Glomerular endothelial cell (primary cell): ENCODE measurements around a stretch of chr20.

GRCh38 chr20:38863028-38863609 is 57.6 kb downstream of the PPP1R16B start:
- RAMPAGE, long total RNA = no peak

- RAMPAGE, long total RNA = no peak
These were observed 32.3 kb upstream of the FAM83D start for GRCh38 chr20:38893837-38894465.

- RAMPAGE, long total RNA = no peak
These were observed 15.9 kb downstream of the FAM83D start for GRCh38 chr20:38941755-38942812.

DNA sequence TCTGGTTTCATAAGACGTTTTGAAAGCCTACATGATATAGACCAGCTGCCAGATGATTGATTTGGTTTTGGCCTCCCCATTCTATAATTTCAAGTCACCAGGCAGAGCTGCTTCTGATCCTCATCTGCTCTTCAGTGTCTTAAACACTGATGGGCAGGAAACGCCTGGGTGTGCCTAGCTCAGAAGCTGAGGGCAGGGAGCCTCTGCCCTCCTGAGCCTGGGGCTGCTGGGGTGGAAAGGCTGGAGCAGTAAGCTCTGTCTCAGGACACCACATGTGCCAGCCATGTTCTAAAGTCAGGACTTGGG is 24.6 kb downstream of the DHX35 start:
- RAMPAGE, long total RNA = no peak

DNA sequence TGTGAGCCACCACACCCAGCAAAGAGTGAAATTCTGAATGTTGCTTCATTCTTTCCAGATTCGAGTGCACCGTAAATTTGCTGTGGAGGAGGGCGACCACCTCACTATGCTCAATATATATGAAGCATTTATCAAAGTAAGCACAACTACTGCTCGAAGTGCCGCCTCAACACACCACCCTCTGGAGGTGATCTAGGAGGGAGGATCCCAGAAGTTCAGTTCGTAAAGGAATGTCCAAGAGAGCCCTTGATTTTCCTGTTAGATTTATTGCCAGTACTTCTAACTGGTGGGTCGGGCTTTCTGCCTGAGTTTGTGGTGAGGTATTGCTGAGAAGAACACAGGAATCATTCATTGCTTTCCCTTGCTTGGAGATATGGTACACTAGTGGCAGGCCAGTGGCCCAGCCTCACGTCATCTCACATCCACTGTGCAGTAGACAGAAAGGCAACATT is 61.5 kb downstream of the DHX35 start:
- RAMPAGE, long total RNA = no peak

GRCh38 chr20:39037147-39037538 is 75.0 kb downstream of the DHX35 start:
- RAMPAGE, long total RNA = no peak

GRCh38 chr20:40274141-40274625 is 414.9 kb downstream of the MAFB start:
- RAMPAGE, long total RNA = no peak

DNA sequence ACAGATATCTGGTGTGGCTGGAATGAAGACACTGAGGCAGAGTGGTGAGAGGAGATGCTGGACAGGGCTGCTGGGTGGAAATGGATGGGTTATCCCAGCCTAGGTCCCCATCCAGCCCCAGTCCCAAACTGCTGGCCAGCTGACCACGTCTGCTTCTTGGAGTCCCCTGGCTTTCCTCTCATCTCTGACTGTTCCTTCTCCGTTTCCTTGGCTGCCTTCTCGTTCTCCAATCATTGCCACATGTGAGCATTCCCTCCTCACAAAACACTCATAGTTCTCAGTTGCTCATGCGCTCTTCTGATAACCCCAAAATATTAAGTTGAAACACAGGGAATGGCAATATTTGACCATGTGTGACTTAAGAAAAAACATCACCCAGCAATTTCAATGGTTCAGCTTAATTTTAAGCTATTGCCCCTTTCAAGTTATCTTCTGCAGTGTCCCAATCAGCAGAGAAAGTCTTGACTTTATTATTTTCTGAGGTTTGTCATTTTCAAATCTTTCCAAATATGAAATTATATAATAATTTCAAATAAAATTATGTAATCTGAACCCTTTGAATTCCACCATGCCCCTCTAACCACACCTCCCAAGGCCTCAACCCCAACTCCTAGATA is 31.4 kb downstream of the MAFB start:
- RAMPAGE, long total RNA = no peak

DNA sequence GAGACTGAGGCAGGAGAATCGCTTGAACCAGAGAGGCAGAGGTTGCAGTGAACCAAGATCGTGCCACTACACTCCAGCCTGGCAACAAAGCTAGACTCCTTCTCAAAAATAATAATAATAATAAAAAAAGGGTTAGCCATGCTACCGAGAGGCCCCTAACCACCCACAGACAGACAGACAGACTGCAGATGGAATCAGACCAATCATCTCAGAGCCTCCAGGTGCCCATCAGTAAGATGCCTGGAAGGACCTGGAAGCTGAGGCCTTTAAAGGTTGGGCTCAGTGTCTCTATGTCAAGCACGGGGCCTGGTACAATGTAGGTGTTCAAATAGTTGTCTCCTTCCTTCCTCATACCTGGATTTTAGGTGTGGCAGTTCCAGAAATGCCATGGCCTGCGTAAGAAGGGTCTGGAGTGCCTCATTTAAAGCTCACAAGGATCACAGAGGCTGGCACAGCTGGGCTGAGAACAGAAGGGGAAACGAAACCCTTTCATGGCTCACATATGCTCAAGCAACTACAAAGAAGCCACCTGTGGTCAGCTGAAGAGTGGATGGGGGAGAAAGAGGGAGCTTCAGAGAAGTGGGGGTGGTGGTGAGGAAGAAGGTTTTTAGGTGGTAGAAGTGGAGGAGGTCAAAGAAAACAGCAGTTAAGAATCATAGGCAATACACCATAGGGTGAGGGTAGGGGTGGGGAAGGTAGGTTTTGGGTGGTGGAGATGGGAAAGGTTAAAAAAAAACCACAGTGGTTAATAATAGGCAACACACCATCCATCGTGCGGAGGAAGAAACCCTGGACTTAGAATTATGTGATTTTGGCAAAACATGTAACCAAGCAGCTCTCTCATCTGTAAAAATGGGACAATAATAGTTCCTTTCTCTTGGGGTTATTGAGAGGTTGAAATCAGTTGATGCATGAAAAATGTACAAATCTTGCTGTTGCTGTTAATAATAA is 17.1 kb upstream of the TOP1 start:
- RAMPAGE, long total RNA = no peak

DNA sequence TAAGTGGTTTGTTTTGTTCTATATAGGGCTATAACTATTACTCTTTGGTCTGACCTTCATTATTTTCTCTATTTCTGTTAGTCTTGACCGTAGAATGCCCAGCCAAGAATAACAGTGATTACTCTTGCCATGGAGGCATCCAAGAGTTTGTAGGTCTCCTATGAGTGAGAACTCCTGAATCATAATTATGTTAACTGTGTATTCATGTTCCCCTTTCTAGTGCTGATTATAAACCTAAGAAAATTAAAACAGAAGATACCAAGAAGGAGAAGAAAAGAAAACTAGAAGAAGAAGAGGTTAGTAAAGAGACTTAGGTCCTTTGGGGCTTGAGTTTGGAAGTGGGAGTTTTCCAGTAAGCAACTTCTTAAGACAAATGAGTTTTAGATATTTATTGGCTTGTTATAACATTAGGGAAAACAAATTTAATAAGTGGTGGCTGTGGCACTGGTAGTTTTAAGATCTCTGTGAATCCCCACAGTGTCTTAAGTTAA is 52.4 kb downstream of the TOP1 start:
- RAMPAGE, long total RNA = no peak

DNA sequence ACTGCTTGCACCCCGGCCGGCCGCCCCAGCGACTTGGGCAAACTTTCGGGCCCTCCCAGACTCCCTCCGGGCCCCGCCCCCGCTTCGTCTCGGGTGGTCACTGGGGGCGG is 432 bp downstream of the PLCG1 start:
- RAMPAGE, long total RNA = no peak

GRCh38 chr20:41142965-41143639 is 5.8 kb downstream of the PLCG1 start:
- RAMPAGE, long total RNA = no peak

DNA sequence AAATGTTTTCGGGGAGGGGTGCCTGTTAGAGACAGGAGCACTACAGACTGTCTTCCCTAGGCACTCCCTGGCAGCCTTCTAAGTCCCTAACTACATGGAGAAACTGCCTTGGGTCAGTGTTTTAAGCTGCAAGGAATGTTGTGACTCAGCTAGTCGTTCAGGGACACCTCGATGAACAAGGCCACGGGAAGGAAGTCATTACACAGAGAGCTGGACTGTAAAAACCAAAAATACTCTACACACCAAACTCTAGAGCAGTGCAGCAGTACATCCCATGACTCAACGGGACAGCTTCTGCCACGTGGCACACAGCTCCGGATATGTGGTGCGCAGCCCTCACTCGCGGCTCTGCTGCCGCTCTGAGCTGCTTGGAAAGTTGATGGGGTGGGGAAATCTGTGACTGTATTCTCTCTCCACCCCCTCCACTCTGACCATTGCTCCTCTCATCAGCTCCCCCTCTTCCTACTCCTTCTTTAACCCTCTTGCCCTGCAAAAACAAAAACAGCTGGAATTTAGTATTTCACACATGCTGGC is 11.1 kb upstream of the LPIN3 start:
- RAMPAGE, long total RNA = no peak

GRCh38 chr20:41559519-41560174 is 58.5 kb downstream of the CHD6 start:
- RAMPAGE, long total RNA = no peak

DNA sequence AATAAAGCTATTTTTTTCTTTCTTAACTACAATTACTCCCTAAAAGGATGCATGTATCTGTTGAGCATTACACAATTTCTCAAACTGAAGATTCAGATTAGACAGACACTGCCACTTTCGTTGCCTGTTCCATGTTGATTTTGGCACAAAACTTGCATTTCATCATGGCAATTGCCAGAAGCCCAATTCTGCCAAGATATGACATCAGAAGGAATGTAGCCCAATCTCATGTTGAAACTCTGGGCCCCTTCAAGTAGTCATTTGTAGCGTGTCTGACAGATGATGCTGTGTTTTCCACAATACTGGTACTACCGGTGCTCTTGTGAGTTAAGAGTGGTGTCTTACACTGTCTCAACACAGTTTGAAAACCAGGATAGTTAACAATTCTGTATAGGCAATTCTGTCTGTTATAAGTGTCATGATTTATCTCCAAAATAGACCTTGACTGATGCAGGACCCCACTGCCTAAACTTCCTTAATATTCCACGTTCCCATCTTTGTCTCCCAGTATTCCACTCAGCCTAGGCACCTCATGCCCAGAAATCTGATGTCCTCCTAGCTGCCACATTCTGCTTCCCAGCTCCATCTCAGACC is 705.3 kb downstream of the PTPRT start:
- RAMPAGE, long total RNA = no peak

- RAMPAGE, long total RNA = no peak
These were observed 167 bp downstream of the SRSF6 start for GRCh38 chr20:43457947-43458179.

GRCh38 chr20:43556361-43557157 is 2.3 kb upstream of the SGK2 start:
- RAMPAGE, long total RNA = no peak

GRCh38 chr20:43751067-43751822 is 24.4 kb upstream of the GTSF1L start:
- RAMPAGE, long total RNA = no peak

DNA sequence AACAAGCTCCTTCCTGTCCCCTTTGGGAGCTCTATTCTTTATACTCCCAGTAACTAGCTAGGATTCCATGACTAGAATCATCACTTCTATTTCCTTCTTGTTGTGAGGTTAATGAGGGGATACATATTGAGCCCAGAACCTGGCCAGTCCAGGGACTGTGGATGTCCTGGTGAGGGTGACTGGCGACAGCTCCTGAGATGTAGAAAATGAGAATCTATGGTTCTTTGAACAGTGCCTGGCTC is 21.9 kb upstream of the TOX2 start:
- RAMPAGE, long total RNA = no peak

DNA sequence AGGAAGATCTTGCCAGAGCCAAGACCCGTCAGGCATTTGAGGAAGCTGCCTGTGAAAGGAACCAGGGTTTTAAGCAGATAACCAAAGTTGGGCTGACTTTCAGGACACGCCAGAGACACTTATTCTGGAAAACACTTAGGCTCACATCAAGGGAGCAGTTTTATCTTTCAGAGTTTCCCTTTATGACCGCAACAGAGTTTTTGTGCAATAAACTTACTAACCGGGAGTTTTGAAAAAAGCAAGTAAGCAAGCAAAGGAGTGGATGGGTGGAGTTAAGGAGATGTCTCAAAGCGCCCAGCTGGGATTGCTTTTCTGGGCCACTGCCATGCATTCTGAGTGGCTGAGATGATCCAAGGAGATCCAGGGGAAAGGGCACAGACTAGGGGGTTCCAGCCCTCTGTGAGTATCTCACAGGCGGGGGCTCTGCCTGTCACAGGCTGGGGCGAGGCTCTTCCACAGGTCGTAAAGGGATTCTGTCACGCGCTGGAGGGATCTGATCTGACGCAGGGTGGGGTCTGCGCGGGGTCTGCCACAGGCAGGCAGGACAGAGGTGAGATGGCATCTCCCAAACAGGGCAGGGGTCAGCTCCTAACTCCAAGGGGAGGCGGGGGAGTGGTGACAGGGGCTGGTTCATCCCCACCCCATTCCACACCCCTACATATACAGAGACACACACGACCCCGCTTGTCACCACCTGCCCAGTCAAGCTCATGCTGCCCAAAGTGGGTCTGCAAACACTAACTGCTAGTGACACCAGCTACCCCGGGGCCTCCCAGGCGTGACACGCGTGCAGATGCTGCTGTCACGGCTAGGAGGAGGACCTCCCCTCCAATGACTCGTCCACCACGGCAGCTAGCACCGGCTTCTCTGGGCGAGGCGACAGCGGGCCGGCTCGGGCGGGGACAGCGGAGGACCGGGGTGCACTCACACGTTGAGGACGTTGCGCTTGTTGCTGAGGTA is 674 bp downstream of the FITM2 start:
- RAMPAGE, long total RNA = no peak